Measurements from ENCODE around the genes HSFX4, HMGB3, PASD1, MAGEA2B and HAUS7.

GRCh38 chrX:149514122-149514615, 9.1 kb upstream of the IDS start:
- RRBS, result no CpG with 5 or more reads among the region's 6 CpGs

- RRBS, result 3% methylated on average over 4 of the region's 35 CpGs
Observed at GRCh38 chrX:149541279-149541905, 580 bp downstream of the EOLA1 start.

GRCh38 chrX:149630659-149631518, 703 bp downstream of the TMEM185A start:
- RRBS, result 2% methylated on average over 24 of the region's 48 CpGs

DNA sequence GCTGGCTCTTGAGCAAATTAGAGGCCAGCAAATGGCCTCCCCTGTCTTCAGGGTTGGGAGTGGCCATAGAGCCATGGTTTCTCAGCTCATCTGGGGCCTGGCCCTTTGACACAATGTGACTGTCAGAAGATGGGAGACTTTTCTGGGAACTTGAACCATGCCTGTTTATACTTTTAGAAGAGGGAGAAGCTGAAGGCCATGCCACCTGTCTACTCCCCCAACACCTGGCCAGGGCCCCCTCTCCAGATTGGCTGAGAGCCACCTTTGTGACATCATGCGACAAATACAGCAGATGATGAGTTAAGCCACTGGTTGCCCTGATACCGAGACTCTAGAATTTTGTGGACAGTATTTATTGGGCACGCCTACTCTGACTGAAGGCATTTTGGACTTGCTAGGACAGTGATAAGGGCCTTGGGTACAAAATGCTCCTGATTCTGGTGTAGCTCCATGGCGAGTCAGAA, at the start of gene HSFX4:
TSS of gene HSFX4 (plus strand) at position 379 of the 464 bp plus-strand sequence.
- RRBS, result no CpG with 5 or more reads among the region's 4 CpGs

DNA sequence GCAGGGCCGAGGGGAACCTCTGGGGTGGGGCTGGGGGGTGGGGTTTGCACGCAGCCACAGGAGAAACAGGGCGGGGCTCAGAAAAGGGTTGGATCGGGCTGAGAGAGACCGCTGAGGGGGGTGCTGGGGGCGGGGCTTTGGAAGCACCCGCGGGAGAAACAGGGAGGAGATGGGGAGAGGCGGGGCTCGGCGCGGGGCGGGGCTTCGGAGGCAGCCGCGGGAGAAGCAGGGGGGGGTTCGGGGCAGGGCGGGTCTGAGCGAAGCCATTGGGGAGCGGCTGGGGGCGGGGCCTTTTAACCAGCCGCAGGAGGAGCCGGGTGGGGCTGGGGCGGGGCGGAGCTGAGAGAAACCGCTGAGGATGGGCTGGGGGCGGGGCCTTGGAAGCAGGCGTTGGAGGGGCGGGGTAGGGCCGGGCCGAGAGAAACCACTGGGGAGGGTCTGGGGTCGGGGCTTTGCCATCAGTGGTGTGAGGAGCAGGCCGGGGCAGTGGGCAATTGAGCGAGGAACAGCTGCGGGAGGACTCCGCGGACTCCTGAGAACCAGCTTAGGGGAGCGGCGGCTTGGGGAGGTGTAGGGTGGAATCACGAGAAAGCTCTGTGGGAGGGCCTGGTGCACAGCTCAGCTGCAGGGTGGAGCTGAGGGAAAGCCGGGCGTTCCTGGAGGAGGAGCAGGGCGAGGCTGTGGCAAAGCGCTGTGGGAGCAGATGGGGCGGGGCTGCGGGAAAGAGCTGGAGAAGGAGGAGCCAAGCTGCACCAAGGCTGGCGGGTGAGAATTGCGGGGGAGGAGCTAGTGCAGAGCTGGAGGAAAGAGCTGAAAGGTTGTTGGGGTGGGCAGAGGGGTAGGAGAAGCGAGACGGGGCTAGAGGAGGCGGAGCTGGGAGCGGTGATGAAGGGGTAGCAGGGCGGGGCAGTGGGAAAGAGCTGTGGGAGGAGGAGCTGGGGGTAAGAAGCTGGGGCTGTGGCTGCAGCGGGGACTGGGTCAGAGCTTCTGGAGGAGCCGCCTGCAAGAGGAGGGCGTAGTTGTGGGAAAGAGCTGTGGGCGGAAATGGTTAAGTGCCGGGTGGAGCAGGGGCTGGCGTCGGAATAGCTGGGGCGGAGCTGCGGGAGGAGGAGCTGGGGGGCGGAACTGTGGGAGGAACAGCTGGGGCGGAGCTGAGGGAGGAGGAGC, 1.4 kb upstream of the EOLA2 start:
- RRBS, result under 1% methylated on average over 6 of the region's 64 CpGs

DNA sequence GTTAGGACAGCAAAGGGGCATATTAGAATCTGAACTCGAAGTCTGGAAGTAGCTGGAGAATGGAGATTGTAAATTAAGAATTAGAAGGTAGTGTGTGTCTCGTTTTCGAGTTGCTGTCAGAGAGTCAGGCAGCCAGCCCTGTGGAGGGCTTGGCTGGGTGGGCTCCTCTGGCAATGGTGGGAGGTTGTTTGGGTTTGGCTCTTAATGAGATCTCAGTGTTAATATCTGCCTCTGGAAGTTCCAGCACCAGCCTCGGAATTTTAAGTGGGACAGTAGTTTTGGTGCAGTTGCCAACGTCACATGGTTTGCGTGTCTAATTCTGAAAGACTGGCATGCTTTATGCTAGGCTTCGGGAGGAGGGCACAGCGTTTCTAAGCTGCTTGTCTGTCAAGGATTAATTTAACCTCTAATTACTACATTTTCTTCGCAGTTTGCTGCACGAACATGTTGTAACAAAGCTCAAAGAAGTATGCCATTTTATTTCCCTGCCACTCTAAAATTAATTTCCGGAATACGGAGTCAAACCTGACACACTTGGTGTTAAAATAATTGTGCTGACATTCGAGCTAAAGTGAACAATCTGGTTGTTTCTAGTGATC, 9.2 kb downstream of the MAMLD1 start:
- RRBS, result no CpG with 5 or more reads among the region's 13 CpGs

- RRBS, result 3% methylated on average over 19 of the region's 58 CpGs
Observed at GRCh38 chrX:150547255-150548099, 20.9 kb upstream of the MTM1 start.

DNA sequence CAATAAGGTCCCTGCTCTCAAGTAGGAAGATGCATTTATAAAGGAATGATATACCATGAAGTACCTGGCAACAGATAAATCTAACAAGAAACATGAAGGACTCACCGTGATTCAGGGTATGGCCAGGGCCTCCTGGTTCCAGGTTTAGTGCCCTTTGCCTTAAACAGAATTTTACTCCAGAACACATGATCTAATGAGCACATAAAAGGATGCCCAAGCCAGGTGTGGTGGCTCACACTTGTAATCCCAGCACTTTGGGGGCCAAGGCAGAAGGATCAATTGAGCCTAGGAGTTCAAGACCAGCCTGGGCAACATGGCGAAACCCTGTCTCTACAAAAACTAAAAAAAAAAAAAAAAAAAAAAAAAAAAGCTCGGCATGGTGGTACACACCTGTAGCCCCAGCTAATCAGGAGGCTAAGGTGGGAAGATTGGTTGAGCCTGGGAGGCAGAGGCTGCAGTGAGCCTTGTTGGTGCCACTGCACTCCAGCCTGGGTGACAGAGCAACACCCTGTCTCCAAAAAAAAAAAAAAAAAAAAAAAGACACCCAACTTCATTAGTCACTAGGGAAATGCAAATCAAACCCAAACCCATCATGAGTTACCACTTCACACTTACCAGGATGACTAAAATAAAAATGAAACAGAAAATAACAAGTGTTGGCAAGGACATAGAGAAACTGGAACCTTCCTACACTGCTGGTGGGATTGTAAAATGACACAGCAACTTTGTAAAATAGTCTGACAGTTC, 18.9 kb downstream of the CD99L2 start:
- RRBS, result no CpG with 5 or more reads among the region's 3 CpGs

- RRBS, result 1% methylated on average over 22 of the region's 121 CpGs
Observed at GRCh38 chrX:150982566-150983693, at the start of gene HMGB3. TSS of gene HMGB3 (plus strand) at chrX:150983335.

- RRBS, result 1% methylated on average over 39 of the region's 95 CpGs
Observed at GRCh38 chrX:150984206-150985263, 1.4 kb downstream of the HMGB3 start.

DNA sequence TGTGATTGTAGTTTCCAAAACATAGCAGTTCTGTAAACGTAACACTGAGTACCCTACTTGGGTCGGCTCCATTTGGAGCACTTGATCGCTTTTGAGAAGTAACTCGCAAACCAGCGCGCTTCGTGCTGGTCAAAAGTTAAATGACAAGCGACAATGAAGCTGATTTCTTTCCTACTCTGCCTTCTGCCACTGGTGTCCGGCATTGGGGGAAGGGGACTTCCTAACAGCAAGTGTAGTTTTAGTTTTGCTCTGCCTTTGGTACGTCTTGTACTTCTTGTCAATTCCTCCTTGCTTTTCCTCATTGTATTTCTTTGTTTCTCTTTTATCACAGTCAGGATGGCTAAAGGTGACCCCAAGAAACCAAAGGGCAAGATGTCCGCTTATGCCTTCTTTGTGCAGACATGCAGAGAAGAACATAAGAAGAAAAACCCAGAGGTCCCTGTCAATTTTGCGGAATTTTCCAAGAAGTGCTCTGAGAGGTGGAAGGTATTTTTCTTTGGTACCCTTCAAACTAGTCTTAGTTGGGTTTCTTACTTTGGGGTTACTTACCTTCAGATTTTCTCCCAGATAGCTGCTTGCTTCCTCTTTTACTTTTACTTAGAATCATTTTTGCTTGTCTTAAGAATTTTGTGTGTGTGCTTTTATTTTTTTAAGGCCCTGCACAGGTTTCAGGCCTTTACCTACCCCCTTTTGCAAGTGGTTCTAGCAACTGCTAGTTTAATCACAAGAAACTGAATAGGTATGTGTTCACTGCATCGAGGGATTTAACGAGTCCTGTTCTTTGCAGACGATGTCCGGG, 2.3 kb downstream of the HMGB3 start:
- RRBS, result no CpG with 5 or more reads among the region's 16 CpGs

DNA sequence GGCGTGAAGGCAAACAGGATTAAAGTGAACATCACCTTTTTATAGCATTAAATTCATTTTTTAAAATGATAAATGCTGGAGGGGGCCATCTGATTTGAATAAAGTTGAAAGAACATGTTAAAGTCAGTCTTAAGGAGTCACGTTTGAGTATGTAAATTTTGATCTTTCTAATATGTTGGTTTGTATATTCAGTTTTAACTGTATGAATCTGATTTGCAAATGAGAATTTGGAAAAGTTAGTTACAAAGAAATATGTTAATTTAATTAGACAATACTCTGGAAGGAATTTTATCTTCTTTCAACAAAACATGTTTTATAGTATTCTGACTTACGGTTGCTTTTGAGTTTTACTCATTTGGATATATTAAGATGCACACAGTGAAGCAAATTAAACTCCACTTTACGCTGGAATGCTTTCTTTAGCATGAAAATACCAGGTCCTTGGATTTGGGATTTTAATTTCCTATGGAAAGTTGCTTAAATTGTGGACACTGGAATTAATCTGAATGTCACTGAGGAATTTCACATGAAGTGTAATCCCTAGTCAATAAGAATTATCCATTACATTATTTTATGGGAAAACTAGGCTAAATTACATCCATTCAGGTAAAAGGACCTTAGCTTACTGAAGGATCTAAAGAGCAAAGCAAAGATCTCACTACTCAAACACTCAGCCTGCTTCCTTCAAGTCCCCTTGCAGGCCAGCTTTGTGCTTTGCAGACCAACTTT, 8.2 kb downstream of the VMA21 start:
- RRBS, result no CpG with 5 or more reads among the region's 4 CpGs

DNA sequence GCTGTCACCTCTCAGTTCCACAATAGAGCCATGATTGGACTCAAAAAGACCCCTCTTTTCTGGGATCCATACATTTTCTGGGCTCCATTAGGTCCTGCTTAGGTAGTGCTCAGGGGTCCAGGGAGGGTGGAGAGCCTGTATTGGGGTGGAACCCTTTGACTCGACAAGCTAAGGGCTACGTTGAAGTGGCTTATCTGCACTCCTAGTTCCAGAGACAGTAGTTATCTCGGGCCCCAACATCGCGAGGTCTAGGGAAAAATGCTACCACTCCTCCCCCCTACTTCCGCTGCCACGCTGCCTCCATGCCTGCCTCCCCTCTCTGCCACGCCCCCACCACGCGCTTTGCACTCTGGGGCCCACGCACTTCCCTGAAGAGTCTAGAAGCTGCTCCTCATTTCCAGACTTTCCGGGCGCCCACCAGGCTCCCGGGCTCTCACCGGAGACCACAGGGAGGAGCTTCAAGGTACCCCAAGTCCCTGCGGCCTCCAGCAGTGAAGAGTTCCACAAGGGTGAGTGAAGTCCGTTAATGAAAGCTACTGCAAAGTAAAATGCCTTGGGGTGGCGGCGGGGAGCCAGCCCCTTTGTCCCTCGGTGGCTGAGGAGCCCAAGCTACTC, at the start of gene PASD1:
TSS of gene PASD1 (plus strand) at position 345 of the 615 bp plus-strand sequence.
- RRBS, result no CpG with 5 or more reads among the region's 20 CpGs

DNA sequence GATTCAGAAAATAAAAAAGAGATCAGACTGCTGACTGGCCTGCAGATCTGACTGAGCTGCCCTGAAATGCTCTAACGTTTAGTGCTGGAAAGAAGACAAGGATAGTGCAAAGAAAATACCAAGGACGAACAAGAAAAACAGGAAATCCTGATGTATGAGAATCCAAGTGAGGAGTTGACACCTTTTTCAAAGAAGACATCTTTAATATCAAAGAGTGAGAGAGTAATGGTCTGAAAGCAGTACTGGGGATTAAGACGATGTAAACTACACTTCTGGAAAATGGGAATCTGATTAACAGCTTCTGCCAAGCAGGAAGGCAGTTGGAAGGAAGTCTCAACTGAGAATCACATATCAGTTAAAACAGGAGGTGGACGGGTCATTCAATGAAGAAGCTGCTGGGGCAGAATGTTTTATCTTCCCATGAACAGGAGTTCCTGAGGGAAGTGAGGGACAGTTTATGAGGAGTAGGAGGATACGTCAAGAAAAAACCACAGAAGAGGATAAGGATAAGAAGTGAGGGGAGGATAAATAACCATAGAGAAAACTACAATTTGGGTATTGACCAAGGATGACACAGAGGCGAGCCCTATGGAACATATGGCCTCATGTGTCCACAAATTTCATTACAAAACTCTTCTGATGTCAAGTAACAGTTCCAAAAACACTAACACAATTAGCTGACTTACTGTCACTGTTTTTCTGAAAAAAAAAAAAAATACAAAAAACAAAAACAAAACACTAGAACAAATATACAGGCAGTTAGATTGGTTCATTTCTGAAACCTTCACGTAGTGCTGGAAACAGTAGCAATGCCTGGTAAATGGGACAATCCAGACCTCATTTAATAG, 38.7 kb upstream of the MAGEA10 start:
- RRBS, result no CpG with 5 or more reads among the region's 7 CpGs

DNA sequence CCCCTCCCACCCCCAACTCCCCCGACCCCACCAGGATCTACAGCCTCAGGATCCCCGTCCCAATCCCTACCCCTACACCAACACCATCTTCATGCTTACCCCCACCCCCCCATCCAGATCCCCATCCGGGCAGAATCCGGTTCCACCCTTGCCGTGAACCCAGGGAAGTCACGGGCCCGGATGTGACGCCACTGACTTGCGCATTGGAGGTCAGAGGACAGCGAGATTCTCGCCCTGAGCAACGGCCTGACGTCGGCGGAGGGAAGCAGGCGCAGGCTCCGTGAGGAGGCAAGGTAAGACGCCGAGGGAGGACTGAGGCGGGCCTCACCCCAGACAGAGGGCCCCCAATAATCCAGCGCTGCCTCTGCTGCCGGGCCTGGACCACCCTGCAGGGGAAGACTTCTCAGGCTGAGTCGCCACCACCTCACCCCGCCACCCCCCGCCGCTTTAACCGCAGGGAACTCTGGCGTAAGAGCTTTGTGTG, at the start of gene MAGEA2B:
TSS of gene MAGEA2B (plus strand) at position 239 of the 484 bp plus-strand sequence.
- RRBS, result no CpG with 5 or more reads among the region's 28 CpGs

DNA sequence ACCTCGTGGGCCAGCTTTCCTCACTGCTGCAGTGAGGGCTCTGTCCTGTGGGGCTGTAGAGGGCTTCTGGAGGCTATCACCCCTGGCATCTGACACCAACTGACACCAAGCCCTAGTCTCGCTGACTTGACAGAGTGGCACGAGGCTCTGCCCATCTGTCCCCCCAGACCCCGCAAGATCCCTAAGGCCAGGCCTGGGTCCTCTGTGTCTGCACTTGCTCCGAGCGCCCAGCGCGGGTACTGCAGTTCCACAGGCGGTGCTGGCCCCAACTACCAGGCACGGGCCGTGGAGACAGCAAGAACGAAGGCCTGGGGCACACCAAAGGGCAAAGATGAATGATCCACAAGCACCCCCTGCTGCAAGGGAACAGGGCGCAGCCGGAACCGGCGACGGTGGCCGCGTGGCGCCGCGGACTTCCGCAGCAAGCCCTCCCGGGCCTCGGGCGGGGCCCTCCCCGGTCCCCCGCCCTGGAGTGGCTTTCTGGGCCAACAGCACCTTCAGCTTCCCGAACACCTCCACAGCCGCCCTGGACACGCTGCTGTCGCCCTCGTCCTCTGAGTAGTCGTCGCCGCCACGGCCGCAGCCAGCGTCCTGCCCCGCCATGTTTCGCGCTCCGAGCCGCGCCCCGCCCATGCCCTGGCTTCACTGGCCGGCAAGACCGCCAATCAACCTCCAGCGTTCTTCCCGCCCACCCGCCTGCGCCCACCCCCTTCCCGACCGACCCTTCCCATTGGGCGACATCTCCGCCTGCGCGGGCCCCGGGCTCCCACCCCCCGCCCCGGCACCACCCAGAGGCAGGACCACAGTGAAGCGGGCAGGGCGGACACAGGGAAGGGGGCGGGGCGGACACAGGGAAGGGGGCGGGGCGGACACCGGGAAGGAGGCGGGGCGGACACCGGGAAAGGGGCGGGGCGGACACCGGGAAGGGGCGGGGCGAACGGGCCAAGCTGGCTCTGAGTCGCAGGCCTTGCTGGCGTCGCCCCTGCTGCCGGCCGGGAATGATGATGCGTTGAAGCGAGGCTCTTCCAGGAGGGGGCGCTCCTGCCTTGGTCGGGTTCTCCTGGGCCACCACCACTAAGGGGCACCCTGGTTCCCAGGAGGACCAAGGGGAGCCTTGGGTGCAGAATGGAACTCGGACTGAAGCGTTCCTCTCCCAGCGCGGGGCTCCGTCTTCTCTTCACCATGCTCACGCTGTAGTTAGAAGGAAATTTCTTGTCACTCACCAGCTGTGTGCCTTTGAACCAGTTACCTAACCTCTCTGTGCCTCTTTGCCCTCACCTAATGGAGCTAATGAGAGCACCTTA, at the start of gene HAUS7:
TSS of gene HAUS7 (minus strand) at position 622 of the 1,304 bp plus-strand sequence.
- RRBS, result 3% methylated on average over 30 of the region's 92 CpGs

DNA sequence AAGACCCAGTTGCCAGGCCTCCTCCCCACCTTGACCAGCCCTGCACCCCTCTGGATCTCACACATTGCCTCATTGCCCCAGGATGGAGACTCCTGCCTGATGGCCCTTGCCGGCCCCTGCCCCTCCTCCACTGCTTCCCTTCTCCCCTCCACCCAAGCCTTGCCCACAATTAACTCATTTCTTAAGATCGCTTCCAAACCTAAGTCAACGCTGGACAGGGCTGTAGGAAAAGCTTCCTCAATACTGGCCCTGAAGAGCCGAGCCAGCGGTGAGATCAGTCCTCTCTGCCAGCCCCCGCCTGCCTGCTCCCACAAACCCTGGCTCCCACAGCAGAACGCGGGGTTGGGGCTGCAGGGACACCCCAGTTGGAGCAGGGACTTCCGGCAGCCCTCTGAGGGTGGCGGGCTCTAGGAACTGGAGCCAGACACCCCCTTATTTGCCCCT, 7.5 kb upstream of the HAUS7 start:
- RRBS, result no CpG with 5 or more reads among the region's 10 CpGs

DNA sequence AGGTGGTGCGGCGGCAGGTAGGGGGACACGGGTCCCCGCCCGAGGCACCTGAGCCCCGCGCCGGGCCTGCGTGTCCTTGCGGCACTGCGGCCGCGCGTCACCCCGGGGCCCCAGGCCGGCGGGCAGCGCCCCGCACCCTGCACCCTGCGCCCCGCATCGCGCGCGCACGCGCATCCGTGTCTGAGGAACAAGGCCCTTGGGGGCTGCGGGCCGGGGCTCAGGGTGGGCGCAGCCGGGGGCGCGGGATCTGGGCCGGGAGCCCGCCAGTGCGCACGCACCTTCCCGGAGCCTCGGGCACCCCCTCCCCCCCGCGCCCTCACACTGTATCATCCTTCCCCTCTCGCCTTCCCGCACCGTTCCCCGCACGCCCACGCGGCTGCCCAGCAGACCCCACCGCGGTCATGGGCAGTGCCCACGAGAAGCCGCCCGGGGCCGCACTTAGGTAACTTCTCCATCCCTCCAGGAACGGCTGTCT, 564 bp downstream of the ATP2B3 start:
- RRBS, result 3% methylated on average over 22 of the region's 56 CpGs

GRCh38 chrX:153537398-153538342, 20.2 kb downstream of the ATP2B3 start:
- RRBS, result 15% methylated on average over 4 of the region's 33 CpGs

GRCh38 chrX:153725801-153726504, 1.3 kb downstream of the ABCD1 start:
- RRBS, result 32% methylated on average over 6 of the region's 48 CpGs